Parietal lobe (tissue), 2 donors: Measurements from ENCODE around the gene C3orf33.

DNA sequence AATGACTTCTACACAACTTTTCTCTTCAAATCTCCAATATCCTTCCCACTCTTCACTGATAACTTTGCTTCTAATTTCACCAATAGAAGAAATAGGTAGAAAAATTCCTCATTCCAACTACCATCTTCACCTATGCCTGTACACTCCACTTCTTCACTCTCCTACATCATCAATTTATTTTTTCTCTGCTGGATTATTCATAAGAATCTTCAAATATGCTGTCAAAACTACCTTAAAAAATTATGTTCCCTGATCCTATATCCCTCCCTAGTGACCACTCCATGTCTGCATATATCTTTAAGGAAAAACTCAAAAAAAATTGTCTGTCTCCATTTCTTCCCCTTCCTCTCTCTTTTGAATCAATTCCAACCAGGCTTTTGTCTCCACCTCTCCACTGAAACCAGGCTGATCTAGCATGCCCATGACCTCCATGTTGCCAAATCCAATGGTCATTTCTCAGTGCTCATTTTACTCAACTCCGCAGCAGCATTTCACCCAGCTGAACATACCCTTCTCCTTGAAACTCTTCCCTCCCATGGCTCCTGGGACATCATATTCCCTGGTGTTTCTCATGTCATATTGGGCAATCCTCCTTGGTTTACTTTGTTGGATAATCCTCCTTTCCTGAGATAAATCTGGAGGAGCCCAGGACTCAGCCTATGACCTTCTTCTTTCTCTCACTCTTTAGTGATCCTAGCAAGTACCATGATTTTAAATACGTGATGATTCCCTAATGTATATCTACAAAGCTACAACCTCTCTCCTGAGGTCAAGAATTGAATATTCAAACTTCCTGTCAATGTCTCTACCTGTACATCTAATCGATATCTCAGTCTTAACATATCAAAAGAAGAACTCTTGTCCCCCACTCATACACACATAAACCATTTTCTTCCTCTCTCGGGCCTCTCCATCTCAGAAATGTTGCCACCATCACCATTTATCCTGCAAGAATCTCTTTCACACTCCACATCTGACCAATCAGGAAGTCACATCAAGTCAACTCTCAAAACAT, 90.9 kb downstream of the PLCH1 start:
- RAMPAGE, long total RNA = no peak

DNA sequence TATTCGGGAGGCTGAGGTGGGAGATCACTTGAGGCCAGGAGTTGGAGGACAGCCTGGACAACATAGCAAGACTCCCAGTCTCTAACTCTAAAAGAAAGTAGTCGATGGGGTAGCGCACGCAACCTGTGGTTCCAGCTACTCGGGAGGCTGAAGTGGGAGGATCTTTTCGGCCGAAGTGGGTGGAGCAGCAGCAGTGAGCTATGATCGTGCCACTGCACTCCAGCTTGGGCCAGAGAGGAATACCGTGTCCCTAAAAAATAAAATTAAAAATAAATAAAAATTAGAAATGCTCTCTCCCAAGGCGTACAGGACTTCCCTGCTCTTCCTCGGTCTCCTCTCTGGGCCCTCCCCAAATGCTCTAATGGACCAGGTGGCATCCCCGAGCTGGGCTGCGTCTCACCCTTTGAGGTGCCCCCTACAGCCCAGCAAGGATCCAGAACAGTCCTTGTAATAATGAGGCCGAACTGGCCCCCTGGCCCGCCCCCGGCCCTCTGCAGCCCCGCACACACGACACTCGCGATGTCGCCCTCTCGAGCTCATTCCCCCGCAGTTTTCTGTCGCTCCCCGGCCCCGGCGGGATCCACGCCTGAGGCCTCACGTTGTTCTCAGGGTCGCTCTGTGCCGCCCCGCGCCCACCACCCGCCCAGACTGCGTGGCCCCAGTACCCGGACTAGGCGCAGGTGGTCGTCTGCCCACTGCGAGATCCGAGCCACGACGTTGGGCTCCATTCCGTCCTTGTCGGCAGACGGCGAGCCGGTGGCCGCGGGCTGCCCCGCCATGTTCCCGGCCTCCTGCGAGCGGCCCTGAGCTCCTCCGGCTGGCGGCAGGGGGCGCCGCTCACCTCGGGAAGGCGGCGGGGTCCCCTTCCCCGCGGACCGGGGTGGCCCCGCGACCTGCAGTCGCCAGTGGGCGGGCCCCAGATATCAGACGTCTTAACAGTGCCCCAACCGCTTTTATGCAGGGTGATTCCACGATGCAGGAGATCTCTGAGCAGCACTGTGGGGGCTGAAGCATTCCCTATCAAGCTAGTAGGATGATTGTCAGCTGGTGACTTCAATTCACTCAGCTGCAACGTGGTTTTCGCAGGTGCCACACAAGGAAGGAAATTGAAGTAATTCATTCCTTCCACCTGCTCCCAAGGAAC, at the start of gene C3orf33:
TSS of gene C3orf33 (minus strand) at position 805 of the 1,144 bp plus-strand sequence.
- RAMPAGE, long total RNA = no peak

GRCh38 chr3:155946297-155946713, 75.9 kb downstream of the GMPS start:
- RAMPAGE, long total RNA = no peak

DNA sequence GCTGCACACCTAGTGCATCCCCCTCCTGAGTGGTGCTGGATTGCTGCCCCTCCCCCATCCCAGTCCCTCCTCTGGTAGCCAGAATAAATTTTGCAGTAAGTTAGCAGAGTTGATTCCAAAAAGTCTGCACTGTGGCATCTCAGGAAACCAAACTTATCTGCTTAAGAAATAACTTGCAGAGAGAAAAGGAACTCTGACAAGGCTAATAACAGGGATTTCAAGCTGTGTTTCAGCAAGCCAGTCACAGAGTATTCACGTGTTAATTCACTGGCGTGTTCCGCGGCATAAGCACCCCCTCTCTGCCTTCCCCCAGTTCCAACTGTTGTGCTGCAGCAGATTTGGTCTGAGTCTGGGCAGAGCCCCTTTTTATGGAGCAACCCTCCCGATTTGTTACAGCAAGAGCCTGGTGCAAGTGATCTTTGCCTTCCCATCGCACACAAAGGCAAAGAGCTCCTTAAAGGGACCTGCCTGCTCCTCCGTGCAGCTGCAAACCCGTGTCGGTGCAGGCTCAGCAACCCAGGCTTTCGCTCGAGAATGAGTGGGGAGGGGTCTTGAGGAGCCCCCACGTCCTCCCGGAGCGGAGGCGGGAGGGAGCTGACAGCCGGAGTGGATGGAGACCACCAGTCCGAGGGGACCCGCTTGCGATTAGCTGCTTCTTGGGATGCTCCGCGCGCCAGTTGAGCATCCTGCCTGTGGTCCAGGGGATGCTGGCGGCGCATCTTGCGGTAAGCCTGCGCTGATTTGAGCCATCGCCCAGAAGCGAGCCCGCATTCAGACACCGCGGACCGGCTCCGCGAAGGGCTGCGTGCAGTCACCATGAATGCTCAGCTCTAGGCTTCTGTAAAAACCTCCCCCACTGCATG, 170.6 kb downstream of the KCNAB1 start:
- RAMPAGE, long total RNA = no peak

DNA sequence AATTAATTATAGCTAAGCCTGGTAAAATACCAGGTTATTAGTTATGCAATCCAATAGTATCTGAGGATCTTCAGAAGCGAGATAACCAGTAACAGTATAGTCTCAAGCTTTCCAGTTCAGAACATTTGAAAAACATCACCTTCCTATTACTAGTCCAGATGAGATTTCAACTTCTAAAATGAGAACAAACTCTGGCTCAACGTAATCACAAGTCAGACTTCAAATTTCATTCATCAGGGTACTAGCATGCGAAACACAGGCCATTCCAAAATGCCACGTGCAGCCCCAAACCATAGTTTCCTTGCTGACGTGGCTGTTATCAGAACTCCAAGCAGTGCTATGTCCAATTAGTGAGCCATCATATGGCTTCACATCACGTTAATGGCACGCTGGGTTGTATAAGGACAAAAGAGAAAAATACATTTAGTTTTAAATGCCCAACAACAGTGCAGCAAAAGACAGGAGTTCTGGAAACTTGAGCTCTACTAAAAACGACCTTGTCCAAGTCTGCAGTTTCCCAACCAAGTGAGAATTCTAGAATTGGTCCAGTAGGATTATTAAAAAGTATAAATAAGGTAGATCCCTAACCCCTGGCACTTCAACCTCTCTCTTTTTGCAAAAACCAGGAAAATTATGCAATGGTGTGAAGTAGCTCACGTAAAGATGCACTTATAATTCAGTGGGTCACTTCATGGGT, 915 bp downstream of the SSR3 start:
- RAMPAGE, long total RNA = no peak

DNA sequence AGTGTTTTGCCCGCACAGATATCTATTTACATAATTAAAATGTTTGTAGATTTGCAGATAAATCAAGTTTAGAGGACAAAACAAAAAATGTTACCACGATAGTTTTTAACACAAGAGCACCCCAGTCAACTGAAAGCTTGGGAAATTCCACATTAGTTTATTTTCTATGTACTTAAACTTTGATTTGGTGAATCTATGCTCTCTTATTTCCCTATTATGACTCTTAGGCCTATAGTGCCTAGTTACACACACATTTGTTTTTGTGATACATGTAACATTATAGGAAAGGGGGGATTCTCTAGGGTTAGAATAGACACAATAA, 8.5 kb upstream of the LEKR1 start:
- RAMPAGE, long total RNA = no peak

GRCh38 chr3:156826388-156827220, 451 bp downstream of the LEKR1 start:
- RAMPAGE, long total RNA = no peak

GRCh38 chr3:157133540-157133992, 26.4 kb downstream of the CCNL1 start:
- RAMPAGE, long total RNA = no peak

GRCh38 chr3:157148905-157149647, 10.9 kb downstream of the CCNL1 start:
- RAMPAGE, long total RNA = no peak

DNA sequence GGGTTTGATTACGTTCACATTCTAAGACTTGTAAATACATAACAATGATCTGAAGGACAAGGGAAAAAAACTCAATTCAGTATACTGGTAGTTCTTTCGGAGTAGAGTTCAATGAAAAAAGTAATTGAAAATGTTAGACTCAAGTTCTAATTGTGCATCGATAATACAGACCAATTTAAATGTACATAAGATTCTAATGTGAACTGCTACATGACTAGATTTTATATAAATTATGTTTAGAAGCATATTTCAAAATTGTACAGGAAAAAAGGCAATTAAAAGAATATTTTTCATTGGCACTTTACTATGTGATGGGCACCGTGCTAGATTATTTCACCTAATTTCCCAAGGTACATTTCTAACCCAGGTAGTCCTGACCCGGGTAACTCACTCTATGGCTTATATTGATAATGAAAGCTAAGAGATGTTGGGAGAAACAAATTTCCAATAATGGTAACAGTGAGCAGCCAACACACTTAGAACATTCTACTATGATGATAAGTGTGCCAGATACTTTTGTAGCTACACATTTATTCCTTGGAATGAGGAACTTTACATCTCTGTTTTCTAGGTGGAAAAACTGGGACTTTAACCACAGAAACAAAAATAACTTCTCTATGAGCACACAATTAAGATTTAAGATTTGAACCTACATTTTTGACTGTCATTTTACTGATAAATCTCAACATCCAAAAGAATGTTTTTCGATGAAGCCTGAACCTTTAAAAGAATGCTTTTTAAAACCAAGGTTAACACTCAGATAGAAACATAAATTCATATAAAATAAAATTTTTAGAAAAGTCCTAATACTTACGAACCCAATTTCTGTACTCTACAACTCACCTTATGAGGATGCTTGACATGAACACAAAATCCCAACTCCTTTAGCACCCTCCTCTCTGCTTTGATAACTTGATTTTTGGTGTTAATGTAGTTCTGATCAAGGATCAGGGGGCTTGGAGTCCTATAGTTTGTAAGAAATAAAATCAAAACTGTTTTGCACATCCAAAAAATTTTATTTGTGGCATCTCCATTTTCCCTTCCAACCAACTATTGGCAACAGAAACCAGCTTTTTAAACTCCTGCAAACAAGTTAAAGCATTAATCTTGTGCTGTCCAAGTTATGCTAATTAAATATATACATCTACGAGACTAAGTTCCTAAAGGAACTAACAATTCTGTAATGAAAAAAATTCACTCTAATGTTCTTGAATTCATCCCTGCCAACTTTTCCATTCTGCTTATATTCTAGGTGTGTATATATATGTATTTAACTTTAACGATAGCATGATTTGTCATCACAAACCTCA, 7.3 kb downstream of the CCNL1 start:
- RAMPAGE, long total RNA = no peak

- RAMPAGE, long total RNA = no peak
Observed at GRCh38 chr3:157154142-157154585, 5.8 kb downstream of the CCNL1 start.

DNA sequence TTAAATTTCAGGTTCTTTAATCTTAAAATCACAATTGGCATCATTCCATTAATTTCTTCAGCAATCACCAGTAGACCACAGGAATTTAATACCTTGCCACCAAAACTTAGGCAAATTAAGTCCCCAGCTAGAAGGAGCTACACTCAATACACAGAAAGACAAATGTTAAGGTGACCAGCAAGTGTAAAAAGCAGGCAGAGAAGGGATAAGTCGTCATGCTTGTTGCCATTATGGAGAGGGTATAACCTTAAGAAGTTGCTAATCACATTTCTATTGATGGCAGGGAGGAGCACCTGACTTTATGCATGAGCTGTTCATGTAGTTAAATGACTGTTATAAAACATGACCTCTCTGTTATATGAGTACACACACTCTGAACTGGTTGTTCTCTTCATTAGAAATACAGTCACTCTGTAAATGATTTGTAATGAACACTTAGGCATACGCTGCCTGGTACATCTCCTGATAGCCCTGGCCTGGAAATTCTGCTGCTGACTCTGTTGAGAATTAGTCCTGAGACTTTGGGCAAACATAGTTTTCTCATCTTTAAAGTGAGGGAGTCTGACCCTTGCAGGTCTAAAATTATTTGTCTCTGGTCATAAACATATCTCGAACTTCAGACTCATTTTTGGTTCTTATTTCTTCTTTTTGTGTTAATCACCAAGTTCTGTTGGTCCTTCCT, 6.7 kb upstream of the CCNL1 start:
- RAMPAGE, long total RNA = no peak

GRCh38 chr3:157175645-157176109, 15.7 kb upstream of the CCNL1 start:
- RAMPAGE, long total RNA = no peak

- RAMPAGE, long total RNA = no peak
Observed at GRCh38 chr3:157381304-157381926, 55.2 kb upstream of the PTX3 start.

DNA sequence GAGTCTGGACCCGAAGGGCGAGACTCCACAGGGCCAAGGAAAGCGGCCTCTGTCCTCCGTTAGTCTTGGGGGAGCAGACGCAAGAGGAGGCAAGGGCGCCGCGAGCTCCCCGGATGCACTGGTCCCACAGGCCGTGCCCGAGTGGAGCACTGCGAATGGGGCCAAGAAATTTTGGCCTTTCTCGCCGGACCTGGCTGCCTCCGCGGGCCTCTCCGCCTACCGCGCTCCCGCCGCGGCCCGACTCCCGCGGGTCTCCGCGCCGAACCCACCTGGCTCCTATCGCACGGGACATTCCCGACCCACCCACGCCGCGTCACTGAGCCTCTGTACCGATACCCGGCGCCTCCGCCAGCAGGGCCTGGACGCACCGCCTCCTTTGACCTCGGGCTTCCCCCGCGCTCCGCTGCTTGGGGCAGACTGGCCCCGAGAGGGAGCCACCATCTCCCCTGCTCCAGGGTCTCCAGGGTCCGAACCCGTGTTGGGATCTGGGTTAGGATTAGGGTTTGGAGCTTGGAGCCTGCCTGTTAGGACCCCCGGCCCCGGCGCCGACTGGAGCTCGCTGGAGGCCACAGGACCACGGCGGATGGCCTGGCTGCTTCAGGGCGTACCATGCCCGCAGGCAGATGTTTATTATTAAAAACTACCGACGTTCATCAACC, 11.8 kb downstream of the SHOX2 start:
- RAMPAGE, long total RNA = no peak

- RAMPAGE, long total RNA = no peak
Observed at GRCh38 chr3:158585299-158585609, 14.3 kb downstream of the MLF1 start.

DNA sequence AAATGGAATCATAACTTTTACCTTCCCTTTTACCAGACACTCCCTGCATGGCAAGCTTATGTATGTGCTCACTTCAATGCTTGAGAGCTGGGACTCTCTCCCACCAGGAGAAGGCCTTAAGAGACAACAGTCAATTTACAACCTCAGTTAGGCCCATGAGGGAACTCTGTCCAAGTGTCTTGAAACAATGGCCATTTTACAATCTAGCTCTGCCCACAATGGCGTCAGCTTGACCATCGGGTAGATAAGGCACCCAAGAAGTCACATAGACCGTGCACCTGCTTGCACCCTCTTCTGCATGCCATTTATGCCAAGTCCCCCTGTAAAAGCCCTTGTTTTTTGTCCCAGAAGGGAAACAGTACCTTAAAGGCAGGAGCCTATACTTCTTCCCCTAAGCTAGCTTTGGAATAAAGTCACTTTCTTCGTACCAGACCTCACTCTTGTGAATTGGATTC, 26.5 kb upstream of the LXN start:
- RAMPAGE, long total RNA = no peak

- RAMPAGE, long total RNA = no peak
Observed at GRCh38 chr3:158716890-158717610, 15.2 kb downstream of the RARRES1 start.

DNA sequence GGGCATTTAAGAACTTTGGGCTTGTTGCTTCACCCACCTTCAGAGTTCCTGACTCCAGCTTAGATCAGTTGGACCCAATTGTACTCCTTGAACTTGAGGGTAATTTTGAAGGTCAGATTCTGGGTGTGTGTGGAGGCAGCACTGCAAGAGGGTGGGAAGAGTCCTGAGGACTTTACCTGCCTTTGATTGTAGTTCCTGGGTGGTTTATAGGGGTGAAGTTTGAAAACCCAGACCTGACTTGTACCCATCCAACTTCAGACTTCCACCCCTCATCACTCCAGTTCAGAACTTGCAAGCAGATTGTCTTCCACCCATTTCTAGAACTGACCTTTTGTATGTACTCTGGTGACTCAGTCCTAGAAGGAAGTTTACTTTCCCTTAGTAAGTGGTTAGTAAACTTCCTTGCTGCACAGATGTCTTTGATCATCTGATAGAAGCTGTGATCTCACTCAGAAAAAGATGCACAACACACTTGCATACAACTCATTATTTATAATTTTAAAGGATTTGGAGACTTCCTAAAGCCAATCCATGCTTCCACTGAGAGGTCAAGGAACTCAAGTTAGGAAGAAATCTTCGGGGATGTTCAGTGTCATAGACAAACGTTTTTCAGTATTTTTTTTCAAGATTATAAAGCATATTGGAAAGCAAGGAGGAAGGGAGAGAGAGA, 100.7 kb downstream of the IQCJ start:
- RAMPAGE, long total RNA = no peak

DNA sequence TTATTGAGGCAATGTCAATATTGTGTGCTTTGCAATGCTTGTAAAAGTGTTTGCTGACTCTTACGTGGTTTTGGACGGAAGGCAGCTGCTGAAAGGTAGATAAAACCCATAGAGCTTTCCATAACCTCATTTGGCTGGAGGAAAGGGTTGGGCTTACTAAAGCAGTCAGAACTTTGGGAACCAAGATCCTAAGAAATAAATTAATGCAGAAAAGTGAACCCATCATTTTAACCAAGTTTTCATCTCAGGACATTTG, 354.7 kb downstream of the IQCJ-SCHIP1 start:
- RAMPAGE, long total RNA = no peak